Duodenum (tissue), 1 donor: ENCODE measurements around the genes OR14L1P, OR13G1, OR14A16, OR2L8, OR2L5, OR2L3, OR2T10 and OR2T35.

- PRO-cap = no peak
These were observed 1.1 kb downstream of the AHCTF1 start for GRCh38 chr1:246930631-246931083.

DNA sequence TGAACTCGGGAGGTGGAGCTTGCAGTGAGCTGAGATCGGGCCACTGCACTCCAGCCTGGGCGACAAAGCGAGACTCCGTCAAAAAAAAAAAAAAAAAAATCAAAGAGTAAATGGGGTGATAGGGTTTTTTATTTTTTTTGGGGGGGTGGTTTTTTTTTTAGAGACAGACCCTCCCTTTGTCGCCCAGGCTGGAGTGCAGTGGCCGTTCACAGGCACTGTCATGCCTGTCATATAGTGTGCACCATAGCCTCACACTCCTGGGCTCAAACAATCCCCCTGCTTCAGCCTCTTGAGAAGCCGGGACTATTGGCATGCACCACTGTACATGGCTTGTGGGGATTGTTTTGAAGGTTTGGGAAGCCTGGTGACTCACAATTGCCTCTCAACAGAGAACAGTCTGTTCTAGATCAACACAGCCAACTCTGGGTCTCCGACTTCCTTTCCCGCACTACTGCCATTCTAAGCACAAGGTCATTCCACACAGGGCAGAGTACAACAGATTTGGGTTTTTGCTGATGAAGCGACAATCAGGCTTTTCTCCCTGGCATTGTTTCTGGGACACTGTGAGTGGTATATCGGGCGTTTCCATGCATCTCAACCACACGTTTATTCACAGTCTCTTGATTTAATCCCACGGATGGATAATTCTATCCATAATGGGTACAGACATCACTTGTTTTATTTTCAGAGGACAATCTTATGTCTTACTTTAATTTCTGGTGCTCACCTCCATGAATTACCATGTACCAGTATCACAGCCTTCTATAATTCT lies 15.5 kb upstream of the AHCTF1 start:
- PRO-cap = no peak

DNA sequence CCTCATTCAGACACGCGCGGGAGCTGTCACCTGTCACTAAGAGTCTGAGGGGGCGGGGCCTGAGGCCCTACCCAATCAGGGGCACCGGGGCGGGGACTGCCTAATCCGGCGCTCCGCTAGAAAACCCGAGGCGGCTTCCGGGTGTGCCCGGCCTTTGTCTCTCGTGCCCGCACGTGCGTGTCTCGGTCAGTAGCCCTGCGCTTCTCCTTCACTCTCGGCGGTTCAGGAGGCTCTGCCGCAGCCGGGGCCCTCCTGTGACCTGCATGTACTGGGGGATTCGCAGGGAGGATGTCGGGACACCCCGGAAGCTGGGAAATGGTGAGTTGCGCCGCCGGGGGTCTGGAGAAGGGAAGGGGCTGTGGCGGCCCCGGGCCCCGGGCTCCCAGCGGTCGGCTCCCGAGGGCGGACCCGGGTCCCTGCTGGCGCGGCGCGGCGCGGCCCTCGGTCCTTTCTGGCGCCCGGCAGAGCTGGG lies 22.2 kb upstream of the ZNF669 start:
- PRO-cap = no peak

- PRO-cap = no peak
These were observed 29.8 kb upstream of the ZNF669 start for GRCh38 chr1:247133929-247134448.

DNA sequence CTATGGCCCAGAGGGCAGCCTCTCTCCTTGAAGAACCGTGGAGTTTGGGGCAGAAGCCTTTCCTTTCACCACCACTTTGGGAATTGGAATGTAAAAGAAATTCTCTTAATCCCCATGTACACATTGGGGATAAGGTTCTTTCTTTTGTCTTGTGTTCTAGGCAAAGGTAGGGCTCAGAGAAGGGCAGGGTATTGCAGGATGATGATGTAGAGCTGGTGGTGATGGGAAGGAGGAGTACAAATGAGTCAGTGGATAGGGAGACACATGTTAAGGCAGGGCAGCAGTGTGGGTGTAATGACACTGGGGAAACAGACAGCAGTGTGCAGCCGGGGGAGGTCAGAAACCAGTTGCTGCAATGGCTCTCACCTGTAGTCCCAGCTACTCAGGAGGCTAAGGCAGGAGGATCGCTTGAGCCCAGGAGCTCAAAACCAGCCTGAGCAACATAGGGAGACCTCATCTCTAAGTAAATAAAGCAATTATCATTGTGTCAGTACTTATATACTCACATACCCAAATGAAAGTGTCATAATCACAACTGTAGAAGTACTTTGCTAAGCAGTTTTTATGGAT lies 5.1 kb downstream of the NLRP3 start:
- PRO-cap = no peak

GRCh38 chr1:247530588-247531225 lies 5.5 kb downstream of the OR2C3 start:
- PRO-cap = no peak

- PRO-cap = no peak
These were observed at the start of gene OR14L1P for GRCh38 chr1:247616859-247617384. OR14L1P (plus strand) TSS chr1:247617143.

GRCh38 chr1:247679530-247680164 lies at the start of gene OR13G1:
OR13G1 (minus strand) TSS chr1:247679739.
- PRO-cap = no peak

- PRO-cap = no peak
These were observed at the start of gene OR14A16 for GRCh38 chr1:247824039-247824602. OR14A16 (minus strand) TSS chr1:247824119.

GRCh38 chr1:247948449-247949083 lies at the start of gene OR2L8:
OR2L8 (plus strand) TSS chr1:247948858.
- PRO-cap = no peak

GRCh38 chr1:248013408-248013839 lies at the start of gene OR2L5:
OR2L5 (plus strand) TSS chr1:248013660.
- PRO-cap = no peak

- PRO-cap = no peak
These were observed at the start of gene OR2L3 for GRCh38 chr1:248046579-248046909. OR2L3 (plus strand) TSS chr1:248046836.

DNA sequence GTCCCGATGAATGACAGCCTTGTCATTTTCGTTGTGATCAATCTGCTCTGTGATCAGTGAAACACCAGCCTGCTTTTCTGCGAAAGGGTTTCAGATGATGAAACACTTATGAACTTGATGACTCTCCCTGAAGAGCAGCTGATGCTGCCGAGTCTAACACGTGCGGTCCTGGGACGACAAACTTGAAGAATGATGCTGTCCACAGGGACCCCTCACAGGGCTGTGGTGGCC lies at the start of gene OR2T10:
OR2T10 (minus strand) TSS at position 142 of the 231 bp plus-strand sequence.
- PRO-cap = no peak

DNA sequence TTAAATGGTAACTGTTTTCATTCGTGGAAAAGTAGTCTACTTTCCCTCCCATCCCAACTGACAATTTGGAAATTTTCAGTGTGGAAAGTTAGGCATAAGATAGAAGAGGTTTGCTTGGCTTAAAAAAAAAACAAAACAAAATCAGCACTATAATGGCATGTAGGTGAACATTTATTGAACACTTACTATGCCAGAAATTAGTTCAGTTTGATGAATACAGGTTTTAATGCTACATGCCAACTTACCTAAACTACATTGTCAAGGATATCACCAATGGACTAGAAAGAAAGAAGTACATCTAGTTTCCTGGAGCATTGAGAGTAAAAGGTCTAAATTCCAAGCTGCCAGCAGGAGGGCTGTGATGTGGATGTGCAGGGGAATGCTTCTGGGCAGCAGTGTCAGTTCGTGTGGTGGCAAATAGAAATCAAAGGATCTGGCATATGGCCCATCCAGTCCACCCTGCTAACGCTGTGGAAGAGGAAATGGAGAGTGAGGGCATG lies at the start of gene OR2T35:
OR2T35 (minus strand) TSS at position 277 of the 500 bp plus-strand sequence.
- PRO-cap = no peak

GRCh38 chr1:248691418-248691978 lies 36.2 kb upstream of the OR2T27 start:
- PRO-cap = no peak

- PRO-cap = unidirectional peak, minus-strand start at chr1:248805326
These were observed 20.5 kb downstream of the SH3BP5L start for GRCh38 chr1:248805037-248805727.

GRCh38 chr1:248850251-248851425 lies 8.2 kb downstream of the ZNF692 start:
- PRO-cap = no peak